Measurements from ENCODE around the gene MEGF6.

- PRO-cap, result no peak
- RAMPAGE, long total RNA, 2 experiments, result no peak in any of the 2 experiments
Measured at GRCh38 chr1:3067319-3067901, 1.6 kb upstream of the PRDM16 start.

GRCh38 chr1:3074173-3075270, 5.5 kb downstream of the PRDM16 start:
- PRO-cap, result bidirectional peak, plus-strand start at chr1:3074643, minus-strand start at chr1:3074477; unidirectional peak, minus-strand start at chr1:3075053
- RAMPAGE, long total RNA, 2 experiments, result no peak in any of the 2 experiments

DNA sequence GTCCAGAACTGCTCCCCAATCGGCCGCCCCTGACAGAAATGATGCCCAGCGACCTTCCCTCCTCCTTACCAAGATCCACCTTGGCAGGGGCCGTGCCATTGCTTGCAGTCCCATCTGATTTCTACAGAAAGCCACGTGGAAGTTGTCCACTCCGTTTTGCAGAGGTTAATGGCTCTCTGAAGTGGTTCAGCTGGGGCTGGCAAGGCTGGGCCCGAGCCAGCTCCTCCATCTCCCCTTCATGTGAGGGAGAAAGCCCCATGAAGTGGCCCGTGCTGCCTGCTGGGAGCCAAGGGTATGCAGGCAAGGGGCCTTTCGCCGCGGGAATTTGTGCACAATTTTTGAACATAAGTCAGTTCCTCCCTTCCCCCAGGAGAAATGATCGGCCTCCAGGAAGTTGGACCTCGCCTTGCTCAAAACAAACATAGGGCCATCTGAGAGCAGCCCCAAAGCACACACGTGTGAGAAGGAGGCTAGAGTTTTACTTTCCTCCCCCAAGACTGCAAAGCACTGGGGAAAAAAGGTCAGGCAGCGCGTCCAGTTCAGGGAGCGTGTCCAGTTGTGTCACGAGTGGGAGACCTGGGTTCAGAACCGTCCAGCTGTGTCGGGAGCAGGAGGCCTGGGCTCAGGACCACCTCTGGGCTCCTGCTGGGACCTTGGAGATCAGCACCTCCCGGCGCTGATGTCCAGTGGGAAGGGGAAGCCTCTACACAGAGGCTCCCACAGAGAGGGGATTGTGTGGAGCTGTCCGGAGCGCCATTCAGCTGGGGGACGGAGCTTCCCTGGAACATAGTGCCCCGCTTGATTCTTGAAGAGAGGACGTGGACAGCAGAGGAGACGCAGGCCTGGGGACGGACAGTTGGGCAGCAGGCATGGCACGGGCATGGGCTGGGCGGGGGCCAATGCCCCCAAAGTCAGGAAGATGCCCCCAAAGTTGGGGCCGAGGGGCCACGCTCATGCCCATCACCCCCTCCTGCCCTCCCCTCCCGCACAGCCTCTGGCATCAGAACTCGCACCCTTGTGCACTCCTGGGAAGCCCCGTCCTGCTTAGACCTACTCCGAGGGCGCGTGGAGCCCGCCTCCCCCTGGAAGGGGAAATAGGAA, 64.9 kb downstream of the PRDM16 start:
- PRO-cap, result unidirectional peak, plus-strand start at position 502 of the sequence
- RAMPAGE, long total RNA, 2 experiments, result no peak in any of the 2 experiments

GRCh38 chr1:3238316-3238872, 169.4 kb downstream of the PRDM16 start:
- PRO-cap, result no peak
- RAMPAGE, long total RNA, 2 experiments, result no peak in any of the 2 experiments

GRCh38 chr1:3307919-3308424, 146.5 kb upstream of the ARHGEF16 start:
- PRO-cap, result no peak
- RAMPAGE, long total RNA, 2 experiments, result no peak in any of the 2 experiments

DNA sequence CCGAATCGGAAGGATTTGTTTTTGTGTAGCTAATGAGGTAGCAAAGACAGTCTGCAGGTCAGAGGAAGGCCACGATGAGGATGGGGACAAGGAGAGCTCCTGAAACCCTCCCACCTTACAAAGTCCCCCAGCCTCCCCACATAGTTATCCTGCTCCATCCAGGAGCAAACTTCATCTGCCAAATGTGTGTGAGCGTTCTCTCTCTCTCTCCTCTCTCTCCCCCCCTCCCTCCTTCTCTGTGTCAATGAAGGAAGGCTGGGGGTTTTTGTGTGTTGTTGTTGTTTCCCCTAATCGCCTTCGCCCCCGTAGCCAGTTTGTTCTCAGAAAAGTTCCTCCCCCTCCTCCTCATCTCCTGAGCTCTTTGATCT, 140.1 kb upstream of the ARHGEF16 start:
- PRO-cap, result no peak
- RAMPAGE, long total RNA, 2 experiments, result no peak in any of the 2 experiments

DNA sequence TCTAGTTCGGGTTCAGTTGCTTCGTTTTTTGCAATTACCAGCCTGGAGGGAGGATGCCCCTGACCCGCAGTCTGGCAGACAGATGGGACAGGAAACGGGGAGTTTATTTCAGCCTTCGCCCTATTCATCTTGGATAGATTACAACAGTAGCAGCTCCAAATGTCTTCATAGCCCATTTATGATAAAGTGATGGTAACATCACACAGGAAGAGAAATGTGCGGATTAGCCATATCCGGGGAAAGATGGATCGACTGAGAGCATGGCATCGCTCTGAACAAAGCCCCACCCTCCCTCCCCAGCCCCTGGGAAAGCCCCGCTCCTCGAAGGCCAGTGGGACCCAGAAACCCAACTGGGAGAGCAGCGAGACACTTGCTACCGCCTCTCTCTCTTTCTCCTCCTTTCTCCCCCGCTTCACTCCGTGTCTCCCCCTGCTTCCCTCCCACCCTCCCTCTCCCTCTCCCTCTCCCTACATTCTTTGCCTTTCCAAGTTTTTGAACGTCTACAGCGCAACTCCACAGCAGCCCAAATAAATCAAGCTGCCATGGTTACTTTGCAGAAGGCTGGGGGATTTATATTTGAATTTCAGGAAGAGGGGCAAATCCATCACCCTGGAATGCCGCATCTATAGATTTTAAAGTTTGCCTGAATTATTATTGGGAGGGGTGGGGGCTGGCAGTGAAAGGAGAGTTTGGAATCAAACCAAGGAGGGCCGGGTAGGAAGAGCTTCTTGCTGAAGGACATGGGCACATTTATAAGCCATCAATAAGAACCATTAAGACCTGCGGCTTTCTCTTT, 139.5 kb upstream of the ARHGEF16 start:
- PRO-cap, result unidirectional peak, minus-strand start at position 405 of the sequence
- RAMPAGE, long total RNA, 2 experiments, result no peak in any of the 2 experiments

GRCh38 chr1:3352182-3353445, 101.9 kb upstream of the ARHGEF16 start:
- PRO-cap, result unidirectional peak, minus-strand start at chr1:3352553
- RAMPAGE, long total RNA, 2 experiments, result no peak in any of the 2 experiments

DNA sequence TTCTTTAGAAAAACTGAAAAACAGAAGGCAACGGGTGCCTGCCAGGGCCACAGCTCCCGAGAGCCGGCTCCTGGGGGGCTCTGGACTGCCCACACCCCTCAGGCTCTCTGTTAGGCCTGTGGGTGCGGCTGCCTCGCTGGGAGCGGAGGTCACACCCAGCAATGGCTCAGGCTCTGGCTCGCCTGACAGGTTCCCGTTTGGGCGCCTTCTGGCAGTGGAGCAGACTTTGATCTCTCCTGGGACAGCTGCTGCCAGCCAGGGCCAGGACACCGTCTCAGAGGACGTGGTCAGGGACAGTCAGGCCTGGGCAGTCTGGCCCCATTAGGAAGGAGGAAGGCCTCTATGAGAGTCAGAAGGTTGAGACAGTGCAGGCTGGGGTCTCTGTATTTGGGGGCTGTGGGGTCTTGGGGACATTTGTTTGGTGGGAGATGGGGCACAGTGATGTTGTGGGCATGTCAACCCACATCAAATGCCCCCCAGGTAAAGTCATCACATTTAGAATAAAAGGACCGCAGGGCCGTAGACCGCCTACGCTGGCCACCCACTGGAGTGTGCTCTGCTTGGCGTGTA, 5.7 kb downstream of the ARHGEF16 start:
- PRO-cap, result no peak
- RAMPAGE, long total RNA, 2 experiments, result no peak in any of the 2 experiments

DNA sequence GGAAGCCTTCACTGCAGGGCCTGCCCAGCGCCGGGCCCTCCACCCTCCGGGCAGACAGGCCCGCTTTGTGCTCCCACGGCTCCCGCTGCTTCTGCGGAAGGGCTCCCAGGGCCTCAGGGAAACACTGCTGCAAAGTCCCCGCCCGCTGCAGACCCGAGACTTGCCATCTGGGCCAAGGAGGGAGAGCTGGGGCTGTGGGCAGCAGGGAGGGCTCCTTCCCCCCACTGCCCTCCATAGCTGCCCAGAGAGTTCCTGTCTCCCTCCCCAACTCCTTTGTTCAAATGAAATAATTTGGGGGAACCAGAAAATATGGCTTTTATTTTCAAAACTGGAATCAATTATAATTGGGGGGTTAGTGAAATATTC, 35.2 kb downstream of the MEGF6 start:
- PRO-cap, result no peak
- RAMPAGE, long total RNA, 2 experiments, result no peak in any of the 2 experiments

GRCh38 chr1:3611134-3612056, at the start of gene MEGF6:
Gene MEGF6 (minus strand): TSS chr1:3611508.
- PRO-cap, result no peak
- RAMPAGE, long total RNA, 2 experiments, result no peak in any of the 2 experiments

- PRO-cap, result no peak
- RAMPAGE, long total RNA, 2 experiments, result no peak in any of the 2 experiments
Measured at GRCh38 chr1:3784956-3786003, 11.0 kb downstream of the LRRC47 start.

- PRO-cap, result no peak
- RAMPAGE, long total RNA, 2 experiments, result no peak in any of the 2 experiments
Measured at GRCh38 chr1:3839478-3840170, 17.4 kb downstream of the CEP104 start.

DNA sequence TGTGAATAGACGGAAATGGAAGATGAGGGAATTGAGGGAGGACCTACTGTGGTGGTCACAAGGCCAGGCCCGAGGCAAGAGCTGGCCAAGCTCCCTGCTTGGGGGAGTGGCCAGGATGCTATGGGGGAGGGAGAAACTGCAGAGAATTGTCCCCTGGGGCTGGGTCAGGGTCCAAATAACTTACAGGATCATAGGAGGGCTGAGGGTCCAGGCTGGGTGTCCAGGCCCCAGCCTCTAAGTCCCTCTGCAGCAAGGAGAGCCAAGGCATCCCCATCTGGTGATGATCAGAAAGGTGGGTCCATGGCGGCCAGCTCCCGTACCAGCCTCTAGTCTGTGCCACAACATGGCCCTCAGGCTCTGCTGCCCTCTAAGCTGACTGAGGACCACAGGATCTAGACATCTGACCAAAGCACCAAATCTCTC, 349.3 kb upstream of the AJAP1 start:
- PRO-cap, result no peak
- RAMPAGE, long total RNA, 2 experiments, result no peak in any of the 2 experiments

DNA sequence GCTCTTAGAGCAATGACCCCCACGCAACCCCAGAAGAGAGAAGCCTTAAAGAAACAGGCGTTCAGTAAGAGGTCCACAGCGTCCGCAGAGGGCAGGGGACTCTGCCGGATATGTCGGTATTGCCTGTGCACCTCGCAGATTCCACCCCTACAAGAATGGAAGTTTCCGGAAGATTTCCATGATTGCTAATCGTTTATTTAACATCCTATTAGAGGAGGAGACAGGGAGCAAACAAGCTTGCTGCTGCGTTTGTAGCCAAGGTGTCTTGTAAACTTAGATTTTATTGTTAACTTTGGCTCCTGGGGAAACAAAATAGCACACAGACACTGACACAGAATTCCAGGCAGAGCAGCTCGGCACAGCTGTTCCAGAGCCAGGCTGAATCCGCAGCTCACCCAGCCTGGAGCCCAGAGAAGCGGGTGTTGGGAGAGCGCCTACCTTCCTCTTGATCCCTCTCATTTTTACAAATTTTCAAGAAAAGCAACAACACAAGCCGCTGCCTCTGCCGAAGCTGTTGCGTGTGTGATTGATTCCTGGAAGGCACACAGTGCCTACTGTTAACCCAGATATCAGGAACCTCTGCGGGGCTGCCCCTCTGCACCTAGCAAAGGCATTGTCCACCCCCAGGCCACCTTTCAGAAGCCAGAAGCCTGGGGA, 75.7 kb downstream of the AJAP1 start:
- PRO-cap, result no peak
- RAMPAGE, long total RNA, 2 experiments, result no peak in any of the 2 experiments

GRCh38 chr1:4758636-4758986, 104.2 kb downstream of the AJAP1 start:
- PRO-cap, result no peak
- RAMPAGE, long total RNA, 2 experiments, result no peak in any of the 2 experiments

- PRO-cap, result no peak
- RAMPAGE, long total RNA, 2 experiments, result no peak in any of the 2 experiments
Measured at GRCh38 chr1:4978638-4979408, 324.4 kb downstream of the AJAP1 start.

GRCh38 chr1:5769132-5769806, 223.0 kb downstream of the NPHP4 start:
- PRO-cap, result unidirectional peak, minus-strand start at chr1:5769309
- RAMPAGE, long total RNA, 2 experiments, result no peak in any of the 2 experiments

GRCh38 chr1:5980637-5981422, 11.4 kb downstream of the NPHP4 start:
- PRO-cap, result no peak
- RAMPAGE, long total RNA, 2 experiments, result no peak in any of the 2 experiments

GRCh38 chr1:6035074-6035844, 10.4 kb upstream of the KCNAB2 start:
- PRO-cap, result no peak
- RAMPAGE, long total RNA, 2 experiments, result no peak in any of the 2 experiments